AG09309 (cell line): ENCODE results near the gene TOPORS.

DNA sequence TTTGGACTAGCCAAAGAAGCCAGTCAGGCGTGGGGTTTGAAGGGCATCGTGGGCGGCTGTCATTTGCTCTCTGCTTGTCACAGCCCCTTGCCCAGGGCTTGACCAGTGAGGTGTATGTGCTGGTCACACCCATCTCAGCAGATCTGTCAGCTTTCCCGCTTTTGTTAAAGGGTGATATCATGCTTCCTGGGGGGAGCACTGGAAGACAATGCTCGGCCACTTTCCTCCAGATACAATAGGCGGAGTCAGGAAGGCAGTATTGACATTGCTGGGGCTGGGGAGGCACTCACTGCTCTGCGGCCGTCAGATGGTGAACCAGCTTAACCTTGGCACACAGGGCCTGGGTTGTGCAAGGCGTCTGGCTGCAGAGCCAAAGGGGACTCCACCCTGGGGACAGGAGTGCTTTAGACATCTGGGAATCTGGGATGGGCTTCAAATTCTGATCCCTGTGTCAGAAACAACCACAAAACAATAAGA is 8.7 kb downstream of the TEK start:
- RRBS, result no CpG with 5 or more reads among the region's 9 CpGs

- RRBS, result no CpG with 5 or more reads among the region's 7 CpGs
Observed at GRCh38 chr9:27183879-27184408, 74.9 kb downstream of the TEK start.

GRCh38 chr9:27476242-27476681 is 47.8 kb upstream of the IFNK start:
- RRBS, result no CpG with 5 or more reads among the region's 2 CpGs

DNA sequence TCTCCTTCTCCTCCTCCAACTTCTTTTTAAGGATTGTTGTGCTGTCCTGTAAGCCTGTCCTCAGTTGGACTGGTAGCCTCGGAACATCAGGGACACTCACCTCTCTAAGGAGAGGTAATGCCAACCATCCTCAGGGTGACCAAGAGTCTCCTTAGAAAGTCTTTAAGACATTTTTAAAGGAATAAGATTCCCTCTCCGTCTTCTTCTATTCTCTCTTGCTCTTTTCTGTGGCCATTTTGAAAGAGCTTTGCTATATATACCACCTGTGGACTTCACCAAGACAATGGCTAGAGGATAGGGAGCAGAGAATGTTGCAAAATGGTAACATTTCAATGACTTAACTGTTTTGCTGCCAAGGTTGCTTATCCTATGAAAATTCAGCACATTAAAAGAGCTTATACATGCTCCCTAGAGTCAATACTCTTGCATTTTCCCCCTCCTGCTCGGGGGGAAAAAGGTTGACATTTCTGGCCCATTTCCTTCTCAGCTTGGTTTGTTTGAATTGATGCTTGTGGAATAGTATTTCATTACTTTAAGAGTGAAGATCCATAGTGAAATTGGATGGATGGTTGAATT is 1.0 kb downstream of the IFNK start:
- RRBS, result no CpG with 5 or more reads among the region's 3 CpGs

DNA sequence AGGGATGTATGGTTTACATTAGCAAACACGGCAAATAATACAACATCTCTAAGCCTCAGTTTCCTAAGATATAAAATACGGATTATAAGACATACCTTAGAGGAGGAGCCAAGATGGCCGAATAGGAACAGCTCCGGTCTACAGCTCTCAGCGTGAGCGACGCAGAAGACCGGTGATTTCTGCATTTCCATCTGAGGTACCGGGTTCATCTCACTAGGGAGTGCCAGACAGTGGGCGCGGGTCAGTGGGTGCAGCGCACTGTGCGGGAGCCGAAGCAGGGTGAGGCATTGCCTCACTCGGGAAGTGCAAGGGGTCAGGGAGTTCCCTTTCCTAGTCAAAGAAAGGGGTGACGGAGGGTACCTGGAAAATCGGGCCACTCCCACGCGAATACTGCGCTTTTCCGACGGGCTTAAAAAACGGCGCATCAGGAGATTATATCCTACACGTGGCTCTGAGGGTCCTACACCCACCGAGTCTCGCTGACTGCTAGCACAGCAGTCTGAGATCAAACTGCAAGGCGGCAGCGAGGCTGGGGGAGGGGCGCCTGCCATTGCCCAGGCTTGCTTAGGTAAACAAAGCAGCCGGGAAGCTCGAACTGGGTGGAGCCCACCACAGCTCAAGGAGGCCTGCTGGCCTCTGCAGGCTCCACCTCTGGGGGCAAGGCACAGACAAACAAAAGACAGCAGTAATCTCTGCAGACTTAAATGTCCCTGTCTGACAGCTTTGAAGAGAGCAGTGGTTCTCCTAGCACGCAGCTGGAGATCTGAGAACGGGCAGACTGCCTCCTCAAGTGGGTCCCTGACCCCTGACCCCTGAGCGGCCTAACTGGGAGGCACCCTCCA is 237.1 kb upstream of the LINGO2 start:
- RRBS, result no CpG with 5 or more reads among the region's 35 CpGs

DNA sequence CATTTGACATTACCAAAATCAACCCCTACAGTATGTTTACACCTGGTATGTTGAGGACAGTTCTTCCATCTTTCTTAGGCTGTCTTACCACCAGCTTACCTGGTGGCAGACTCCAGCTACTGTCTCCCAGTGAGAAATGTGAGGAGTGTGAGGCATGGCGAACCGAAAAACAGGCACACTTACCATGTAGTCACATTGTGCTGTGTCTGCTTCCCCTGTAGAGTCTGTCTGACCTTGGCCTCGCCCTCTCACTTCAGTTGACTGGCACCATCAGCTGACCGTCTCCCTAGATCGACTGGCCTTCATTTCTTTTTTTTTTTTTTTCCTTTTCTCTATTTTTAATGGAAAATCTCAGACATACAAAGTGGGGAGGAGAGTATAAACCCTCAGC is 4.9 kb downstream of the ACO1 start:
- RRBS, result no CpG with 5 or more reads among the region's 5 CpGs

GRCh38 chr9:32552072-32553124 is at the start of gene TOPORS:
TSS of gene TOPORS (minus strand) at chr9:32552586.
- RRBS, result 1% methylated on average over 10 of the region's 49 CpGs

DNA sequence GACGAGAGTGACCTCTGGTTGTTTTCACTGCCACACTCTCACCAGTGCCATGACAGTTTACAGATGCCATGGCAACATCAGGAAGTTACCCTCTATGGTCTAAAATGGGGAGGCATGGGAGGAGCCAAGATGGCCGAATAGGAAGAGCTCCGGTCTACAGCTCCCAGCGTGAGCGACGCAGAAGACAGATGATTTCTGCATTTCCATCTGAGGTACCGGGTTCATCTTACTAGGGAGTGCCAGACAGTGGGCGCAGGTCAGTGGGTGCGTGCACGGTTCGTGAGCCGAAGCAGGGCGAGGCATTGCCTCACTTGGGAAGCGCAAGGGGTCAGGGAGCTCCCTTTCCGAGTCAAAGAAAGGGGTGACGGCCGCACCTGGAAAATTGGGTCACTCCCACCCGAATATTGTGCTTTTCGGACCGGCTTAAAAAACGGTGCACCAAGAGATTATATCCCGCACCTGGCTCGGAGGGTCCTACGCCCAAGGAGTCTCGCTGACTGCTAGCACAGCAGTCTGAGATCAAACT is 73.0 kb upstream of the TMEM215 start:
- RRBS, result no CpG with 5 or more reads among the region's 25 CpGs

DNA sequence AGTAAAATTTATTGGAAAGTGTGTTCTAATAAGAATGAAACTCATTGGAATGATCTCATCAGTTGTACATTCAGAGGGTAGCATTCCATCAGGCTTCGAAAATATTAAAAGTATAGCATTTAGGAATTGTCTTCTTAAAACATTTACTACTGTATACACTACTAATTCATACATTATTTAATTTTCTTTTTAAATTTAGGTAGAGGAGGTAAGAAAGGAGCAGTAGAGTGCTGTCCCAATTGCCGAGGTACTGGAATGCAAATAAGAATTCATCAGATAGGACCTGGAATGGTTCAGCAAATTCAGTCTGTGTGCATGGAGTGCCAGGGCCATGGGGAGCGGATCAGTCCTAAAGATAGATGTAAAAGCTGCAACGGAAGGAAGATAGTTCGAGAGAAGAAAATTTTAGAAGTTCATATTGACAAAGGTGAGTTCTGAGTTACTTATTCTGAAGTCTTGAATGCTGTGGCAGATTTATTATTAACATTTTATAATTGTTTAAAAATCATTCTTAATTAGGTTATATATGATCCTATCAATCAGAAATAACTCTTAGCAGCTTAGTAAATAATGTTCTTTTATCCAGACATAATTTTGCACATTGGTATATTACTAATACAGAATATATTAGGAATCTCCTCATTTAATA is 5.3 kb downstream of the DNAJA1 start:
- RRBS, result no CpG with 5 or more reads among the region's 5 CpGs

DNA sequence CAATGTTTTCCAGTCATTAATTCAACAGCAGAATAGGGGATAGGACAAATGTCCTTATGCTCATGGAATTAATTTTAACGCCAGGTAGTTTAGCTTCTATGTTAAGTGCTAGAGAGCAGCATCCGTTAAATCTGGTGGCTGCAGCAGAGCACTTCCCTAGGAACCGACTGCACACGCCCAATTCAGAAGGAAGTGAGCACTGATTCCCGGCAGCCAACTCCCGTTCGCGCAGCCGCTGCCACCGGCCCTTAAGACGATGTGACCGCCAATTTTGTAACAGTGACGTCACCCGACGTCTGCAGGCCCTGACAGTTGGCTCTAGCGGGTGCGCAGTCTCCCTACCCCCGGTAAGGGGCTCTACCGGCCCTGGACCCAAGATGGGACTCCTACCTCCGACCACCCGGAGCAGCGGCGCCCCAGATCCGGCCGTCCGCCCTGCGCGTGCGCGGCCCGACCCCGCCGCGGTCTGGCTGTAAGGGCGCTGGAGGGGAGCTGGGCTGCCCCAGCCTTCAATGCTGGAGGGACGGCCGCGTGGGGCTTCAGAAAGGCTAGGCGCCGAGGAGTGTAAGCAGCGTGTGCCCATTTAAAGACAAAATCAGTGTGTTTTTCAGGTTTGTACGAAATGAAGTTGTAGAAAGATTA is 19.1 kb downstream of the DNAJA1 start:
- RRBS, result 0% methylated on average over 6 of the region's 42 CpGs

- RRBS, result no CpG with 5 or more reads among the region's 7 CpGs
Observed at GRCh38 chr9:33081019-33081746, 4.7 kb upstream of the SMU1 start.

GRCh38 chr9:33082096-33082603 is 5.7 kb upstream of the SMU1 start:
- RRBS, result no CpG with 5 or more reads among the region's 5 CpGs

- RRBS, result no CpG with 5 or more reads among the region's 22 CpGs
Observed at GRCh38 chr9:33139133-33140350, 27.6 kb downstream of the B4GALT1 start.

GRCh38 chr9:33140799-33141252 is 26.3 kb downstream of the B4GALT1 start:
- RRBS, result no CpG with 5 or more reads among the region's 5 CpGs

GRCh38 chr9:33209125-33209473 is 30.9 kb upstream of the SPINK4 start:
- RRBS, result no CpG with 5 or more reads among the region's 1 CpG

GRCh38 chr9:33256744-33257229 is 7.7 kb downstream of the BAG1 start:
- RRBS, result no CpG with 5 or more reads among the region's 4 CpGs

- RRBS, result no CpG with 5 or more reads among the region's 14 CpGs
Observed at GRCh38 chr9:33401059-33401876, 1.1 kb downstream of the AQP7 start.

DNA sequence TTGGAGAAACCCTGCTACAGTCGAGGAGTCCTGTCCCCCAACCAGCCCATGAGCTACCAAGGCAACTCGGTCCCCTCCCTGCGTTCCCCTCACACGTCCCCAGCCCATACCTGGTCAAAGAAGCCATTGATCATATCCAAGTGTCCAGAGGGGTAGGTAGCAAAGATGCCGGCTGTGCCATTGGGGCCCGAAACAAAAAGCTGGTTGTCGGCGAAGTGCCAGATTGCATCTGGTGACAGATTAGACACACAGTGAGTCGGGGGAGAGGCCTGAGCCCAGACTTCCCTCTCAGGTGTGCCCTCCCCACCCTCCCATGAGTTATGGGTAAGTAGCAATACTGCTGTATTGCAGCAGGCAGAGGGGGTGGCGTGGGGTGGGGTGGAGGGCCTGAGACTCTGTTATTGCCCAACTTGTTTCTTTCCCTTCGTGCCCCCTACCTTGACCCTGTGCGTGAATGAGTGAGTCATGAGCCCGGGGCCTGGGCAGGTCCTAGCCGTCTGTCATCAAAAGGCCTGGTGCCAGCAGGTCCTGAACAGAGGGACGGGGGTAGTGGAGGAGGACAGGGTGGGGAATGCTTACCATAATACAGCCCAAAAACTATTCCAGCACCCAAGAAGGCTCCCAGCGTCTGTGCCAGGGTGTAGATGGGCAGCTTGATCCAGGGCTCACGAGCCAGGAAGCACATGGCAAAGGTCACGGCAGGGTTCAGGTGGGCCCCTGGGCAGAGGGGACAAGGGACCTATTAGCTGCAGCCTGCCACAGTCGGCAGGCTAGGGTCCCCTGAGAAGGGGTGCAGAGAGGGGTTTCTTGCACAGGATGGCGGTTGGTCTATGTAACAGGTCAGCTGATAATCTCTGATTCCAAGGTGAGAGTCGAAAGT is 4.4 kb downstream of the AQP3 start:
- RRBS, result no CpG with 5 or more reads among the region's 21 CpGs

GRCh38 chr9:33770458-33770920 is 24.9 kb upstream of the PRSS3 start:
- RRBS, result no CpG with 5 or more reads among the region's 1 CpG